Spinal cord (tissue), 3 donors: ENCODE data around the genes MAN2B2 and TADA2B.

- PRO-cap, result no peak
- RAMPAGE, long total RNA, result no peak
Observed at GRCh38 chr4:6271678-6272237, 2.1 kb downstream of the WFS1 start.

GRCh38 chr4:6574328-6575816 lies at the start of gene MAN2B2:
TSS of gene MAN2B2 (plus strand) at chr4:6575189.
- PRO-cap, result no peak
- RAMPAGE, long total RNA, result start-site peak on the plus strand at chr4:6575197-6575213, 31 and 51 reads in 2 replicates

- PRO-cap, result no peak
- RAMPAGE, long total RNA, result no peak
Observed at GRCh38 chr4:6657249-6657733, 16.6 kb upstream of the ENSG00000170846 start.

DNA sequence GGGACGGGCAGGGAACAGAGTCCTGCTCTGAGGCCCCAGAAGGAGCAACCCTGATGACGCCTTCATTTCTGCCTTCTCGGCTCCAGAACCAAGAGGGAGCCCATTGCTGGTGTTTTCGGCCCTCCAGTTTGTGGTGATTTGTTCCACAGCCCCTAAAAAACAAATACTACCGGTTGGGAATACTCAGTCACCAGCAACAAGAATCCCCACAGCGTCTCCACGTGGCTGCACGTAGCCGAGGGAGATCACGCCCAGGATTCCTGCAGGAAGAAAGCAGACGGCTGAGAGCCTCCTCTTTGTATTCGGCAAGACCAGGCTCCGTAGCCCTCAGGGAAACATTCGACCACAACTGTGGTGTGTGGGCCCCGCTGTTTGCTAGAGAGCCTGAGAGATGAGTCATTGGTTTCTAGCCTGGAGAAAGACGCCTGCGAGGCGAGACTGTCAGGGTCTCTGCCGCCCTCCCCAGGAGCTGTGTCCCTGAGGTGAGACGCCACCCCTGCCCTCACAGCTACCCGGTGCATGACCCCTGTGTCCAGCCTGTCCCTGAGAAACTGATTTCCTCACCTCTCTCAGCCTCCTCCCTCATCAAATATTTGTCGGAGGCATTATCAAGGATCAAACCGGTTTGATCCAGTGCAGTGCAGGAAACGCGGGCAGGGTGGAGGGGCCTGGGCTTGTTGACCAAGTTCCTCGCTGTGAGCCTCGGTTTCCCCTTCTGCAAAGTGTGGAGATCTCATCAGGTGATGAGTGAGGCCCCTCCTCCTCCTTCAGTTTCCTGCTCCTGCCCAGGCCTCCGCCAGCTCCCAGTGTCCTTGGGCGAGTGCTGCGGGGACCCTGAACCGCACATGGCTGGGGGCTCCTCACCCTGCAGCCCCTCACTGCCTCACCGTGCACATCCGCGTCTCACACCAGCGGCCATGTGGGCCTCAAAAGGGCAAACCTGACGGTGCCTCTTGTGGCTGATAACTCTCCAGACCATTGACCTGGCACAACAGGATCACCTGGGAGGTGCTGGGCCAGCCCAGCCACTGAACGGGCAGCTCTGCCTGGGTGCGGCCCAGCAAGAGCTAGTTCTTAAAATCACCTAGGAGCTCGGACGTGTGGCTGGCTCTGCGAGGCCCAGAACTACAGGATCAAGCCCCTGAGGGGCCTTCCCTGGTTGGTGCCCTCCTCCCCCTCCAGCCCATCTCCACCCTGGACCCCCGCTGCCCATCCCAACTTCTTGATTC lies 4.5 kb upstream of the S100P start:
- PRO-cap, result no peak
- RAMPAGE, long total RNA, result no peak

DNA sequence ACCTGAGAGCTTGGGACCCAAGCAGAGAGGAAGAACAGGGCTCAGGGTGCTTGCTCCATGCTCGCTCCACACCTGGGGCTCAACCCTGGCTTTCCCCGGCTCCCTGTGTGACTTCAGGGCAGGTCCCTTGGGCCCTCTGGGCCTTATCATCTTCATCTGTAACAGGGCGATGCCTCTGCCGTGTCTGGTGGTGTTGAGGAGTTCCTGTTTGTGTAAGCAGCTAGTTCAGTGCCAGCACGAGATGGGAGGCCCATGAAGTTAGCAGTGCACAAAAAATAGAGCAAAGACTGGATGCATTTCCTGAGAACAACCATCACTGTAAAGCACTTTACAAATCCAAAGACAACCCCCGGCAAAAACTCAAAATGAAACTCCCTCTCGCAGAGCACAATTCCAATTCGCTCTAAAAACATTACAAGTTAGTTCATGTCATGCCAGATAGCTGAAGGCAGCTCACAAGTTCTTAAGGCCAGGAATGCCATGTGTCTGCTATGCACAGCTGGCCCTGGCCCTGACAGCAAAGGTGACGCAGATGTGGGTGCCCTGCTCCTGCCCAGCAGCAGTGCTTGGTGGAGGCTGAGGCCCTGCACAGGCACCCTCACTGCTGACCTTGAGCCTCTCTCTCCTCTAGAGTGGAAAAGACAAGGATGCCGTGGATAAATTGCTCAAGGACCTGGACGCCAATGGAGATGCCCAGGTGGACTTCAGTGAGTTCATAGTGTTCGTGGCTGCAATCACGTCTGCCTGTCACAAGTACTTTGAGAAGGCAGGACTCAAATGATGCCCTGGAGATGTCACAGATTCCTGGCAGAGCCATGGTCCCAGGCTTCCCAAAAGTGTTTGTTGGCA lies 2.8 kb downstream of the S100P start:
- PRO-cap, result no peak
- RAMPAGE, long total RNA, result no peak

DNA sequence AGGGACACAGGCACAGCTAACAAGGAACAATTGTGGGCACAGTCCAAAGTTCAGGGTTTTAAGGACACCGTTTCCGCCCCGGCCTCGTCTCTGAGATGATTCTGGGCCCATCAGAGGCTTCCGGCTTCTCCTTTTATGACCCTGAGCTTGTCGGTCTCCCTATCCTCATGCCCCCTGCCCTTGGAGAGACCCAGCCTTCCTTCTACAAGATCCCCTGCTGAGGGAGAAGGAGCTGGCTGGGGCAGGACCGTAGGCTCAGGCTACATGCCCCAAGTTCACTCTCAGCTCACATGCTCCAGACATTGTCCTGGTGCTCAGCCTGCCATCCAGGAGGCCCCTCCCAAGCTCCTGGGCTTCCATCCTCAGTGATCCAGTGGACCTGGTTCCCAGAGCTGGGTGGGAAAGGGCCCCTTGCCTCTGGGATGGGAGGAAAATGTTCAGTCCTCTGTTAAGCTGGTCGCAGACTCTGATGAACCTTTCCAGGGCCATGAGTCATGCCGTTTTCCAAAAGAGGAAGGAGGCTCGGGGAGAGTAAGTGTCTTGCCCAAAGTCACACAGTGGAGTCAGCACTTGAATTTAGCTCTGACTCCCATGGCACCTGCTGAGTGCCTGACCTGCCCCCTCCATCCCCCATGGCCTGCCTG lies 14.2 kb upstream of the KIAA0232 start:
- PRO-cap, result no peak
- RAMPAGE, long total RNA, result no peak

DNA sequence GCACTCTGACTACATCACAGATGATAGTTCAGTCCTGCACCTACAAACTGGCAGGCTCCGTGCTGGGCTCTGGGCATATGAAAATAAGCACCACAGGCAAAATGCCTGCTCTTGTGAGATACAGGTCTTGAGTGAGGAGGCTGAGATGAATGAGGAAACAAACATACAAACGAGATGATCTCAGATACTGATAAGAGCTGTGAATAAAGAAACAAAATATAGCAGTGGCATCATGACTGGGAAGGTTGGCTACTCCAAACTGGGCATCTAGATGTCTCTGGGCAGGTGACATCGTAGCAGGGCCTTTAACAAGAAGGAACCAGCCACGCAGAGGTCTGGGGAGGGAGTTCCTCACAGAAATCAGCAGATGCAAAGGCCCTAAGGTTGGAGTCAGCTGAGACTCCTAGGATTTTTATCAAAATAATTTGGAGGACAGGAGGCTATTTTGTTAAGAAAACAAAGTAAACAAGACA lies 2.3 kb upstream of the KIAA0232 start:
- PRO-cap, result no peak
- RAMPAGE, long total RNA, result no peak

DNA sequence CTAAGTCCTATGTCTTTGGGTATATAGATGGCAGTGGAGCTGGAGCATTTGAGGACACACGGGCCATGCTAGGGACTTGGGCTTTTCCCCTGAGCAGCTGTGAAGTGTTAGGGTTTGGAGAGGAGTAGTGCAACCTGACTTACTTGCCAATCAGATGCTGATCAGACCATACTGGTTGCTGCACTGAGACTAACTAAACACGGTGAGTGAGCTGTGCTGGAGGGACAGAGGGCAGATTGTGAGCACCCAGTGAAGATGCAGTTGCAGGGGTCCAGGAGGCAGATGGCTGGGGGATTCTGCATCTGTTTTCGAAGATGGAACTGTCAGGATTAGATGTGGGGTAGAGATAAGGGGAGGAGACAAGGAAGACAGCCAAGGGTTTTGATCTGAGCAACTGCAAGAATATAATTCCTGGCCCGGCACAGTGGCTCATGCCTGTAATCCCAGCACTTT lies 60.7 kb upstream of the TBC1D14 start:
- PRO-cap, result no peak
- RAMPAGE, long total RNA, result no peak

DNA sequence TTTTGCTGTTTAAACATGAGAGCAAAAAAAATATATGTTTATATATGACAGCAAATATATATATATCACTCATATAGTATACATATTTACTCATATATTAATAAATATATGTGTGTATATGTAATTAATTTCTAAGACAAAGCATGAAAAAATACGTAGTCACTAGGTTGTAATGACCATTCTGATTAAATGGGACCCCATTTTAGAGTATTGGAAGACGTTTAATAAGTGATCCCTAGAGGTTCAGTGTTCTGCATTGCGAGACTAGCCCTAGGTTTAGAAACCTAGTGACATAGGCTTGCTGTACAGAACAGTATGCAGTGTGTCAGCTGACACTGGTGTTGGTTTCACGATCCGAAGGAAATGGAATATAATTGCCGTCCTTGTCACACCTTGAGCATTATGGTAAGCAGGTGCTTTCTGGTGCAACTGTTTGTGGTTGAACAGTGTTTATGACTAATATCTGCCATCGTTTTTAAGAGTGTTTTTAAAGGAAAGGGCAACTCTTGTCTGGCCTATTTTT lies 54.1 kb upstream of the TBC1D14 start:
- PRO-cap, result no peak
- RAMPAGE, long total RNA, result no peak

DNA sequence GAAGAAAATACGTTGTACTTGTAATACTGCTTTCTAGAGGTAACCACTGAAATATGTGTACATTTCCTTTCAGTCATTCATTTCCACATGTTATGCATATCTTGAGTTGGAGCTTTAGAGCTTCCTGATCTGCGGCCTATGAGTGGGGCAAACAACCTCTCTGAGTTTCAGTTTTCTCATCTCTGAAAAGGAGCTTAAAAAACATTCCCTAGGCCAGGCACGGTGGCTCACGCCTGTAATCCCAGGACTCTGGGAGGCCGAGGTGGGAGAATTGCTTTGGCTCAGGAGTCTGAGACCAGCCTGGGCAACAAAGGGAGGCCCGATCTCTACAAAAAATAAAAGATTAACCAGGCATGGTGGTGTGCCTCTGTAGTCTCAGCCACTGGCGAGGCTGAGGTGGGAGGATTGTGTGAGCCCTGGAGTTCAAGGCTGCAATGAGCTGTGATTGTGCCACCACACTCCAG lies 5.3 kb upstream of the TBC1D14 start:
- PRO-cap, result no peak
- RAMPAGE, long total RNA, result no peak

DNA sequence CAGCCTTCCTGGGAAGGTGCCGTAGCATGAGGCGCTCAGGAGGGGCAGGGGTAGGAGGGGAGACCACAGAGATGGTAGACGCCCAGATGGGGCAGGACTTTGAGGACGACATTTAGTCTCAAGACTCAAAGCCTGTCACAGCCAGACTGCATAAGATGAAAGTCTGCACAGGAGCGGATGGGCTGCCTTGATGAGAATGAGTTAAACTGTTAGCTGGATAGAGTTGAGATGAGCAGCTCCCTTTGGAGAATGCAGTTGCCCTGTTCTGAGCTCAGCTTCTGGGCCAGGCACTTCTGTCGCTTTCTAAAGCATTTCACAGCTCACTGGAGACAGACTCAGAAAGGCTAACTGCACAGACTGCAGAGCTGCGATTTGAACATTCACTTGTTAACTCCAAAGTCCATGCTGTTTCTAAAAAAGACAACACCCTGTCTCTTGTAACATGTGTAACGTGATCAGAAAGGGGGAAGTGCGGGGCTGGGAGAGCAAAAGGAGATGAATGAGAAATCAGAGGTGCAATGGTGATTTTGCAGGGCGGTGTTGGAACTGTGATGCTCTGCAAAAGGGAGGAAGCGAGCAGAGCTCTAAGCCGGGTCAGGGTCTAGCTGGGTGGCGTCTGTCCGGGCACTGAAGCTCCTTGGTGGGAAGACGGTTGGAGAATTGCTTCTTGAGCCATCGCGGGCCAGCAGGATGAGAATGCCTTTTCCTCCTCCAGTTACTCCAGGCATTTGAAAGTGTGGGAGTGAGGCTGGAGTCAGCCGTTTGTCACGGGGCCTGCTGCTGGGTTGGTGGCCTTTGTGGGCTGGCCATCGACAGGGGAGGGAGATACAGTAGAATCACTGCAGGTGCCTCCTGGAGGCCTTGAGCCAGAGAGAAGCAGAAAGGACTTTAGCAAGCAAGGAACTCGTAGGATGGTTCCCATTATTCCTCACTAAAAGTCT lies 20.2 kb downstream of the TBC1D14 start:
- PRO-cap, result no peak
- RAMPAGE, long total RNA, result no peak

DNA sequence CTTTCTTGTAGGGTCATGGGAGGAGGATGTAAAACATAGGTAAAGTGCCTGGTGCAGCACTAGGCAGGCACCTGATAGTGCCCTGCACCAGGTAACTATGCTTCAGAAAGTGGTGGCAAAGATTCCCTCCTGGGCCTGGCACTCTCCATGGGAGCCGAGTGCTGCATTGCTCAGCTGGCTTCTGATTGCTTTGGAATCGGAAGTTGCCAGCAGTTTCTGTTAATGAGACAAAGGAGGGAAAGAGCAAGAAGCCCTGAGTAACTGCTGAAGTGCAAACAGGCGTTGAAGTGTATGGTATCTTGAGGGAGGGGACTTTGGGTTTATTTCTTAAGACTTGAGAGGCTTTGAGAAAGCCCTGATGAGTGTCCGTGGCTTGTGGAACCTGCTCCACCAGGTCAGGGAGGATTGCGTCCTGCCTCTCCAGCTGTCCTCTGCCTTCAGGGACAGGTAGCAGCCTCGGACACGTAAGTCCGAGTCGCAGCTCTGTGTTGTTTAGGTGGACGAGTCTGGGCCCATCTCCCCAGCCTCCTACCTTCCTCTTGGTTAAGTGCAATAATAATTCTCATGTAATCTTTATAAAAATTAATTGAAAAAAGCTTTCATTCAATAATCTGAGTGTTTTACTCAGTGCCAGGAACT lies 45.9 kb downstream of the TBC1D14 start:
- PRO-cap, result no peak
- RAMPAGE, long total RNA, result no peak

- PRO-cap, result no peak
- RAMPAGE, long total RNA, result no peak
Observed at GRCh38 chr4:7014583-7015206, 28.1 kb downstream of the CCDC96 start.

GRCh38 chr4:7043149-7043886 lies at the start of gene TADA2B:
TSS of gene TADA2B (plus strand) at chr4:7043372.
- PRO-cap, result unidirectional peak, plus-strand start at chr4:7043372
- RAMPAGE, long total RNA, result no peak

DNA sequence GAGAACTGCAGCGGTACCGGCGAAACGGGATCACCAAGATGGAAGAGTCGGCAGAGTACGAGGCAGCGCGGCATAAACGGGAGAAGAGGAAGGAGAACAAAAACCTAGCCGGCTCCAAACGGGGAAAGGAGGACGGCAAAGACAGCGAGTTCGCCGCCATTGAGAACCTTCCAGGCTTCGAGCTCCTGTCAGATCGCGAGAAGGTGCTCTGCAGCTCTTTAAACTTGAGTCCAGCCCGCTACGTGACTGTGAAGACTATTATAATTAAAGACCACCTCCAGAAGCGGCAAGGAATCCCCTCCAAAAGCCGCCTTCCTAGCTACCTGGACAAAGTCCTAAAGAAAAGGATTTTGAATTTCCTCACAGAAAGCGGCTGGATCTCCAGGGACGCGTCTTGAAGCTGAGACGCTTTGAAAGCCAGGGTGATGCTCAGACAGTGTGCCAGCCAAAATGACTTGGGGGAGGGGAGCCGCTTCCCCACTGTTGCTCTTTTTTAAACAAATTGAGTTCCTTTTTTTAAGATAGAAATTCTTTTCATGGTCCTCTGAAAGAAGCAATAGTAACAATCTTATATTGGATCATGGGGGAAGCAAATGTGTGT lies 11.6 kb downstream of the TADA2B start:
- PRO-cap, result no peak
- RAMPAGE, long total RNA, result no peak

GRCh38 chr4:7531044-7532192 lies 96.7 kb upstream of the PSAPL1 start:
- PRO-cap, result no peak
- RAMPAGE, long total RNA, result no peak

DNA sequence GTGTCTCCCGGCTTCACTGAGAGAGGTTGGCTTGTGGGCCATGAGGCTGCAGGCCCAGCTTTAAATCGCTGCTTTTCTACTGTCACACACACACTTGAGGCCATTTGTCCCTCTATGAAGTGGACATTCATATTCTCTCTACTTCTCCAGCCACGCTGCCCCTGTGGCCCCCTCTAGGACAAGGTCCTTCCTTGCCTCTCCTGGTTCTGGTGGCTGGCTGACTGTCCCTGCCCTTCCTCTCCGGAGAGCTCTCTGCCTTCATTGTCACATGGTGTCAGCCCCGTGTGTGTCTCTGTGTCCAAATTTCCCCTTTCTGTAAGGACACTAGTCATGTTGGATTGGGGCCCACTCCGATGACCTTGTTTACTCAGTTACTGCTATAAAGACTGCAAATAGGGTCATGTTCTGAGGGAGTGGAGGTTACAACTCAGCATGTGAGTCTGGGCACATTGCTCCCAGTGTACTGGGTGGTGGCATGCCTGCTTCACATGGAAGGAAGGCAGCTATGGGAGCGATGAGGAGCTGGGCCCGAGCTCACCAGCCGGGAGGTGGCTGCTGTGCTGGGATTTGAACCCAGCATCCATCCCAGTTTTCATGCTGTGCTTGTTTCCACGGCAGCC lies 129.5 kb upstream of the PSAPL1 start:
- PRO-cap, result no peak
- RAMPAGE, long total RNA, result no peak

- PRO-cap, result no peak
- RAMPAGE, long total RNA, result no peak
Observed at GRCh38 chr4:7673225-7673501, 238.4 kb upstream of the PSAPL1 start.

DNA sequence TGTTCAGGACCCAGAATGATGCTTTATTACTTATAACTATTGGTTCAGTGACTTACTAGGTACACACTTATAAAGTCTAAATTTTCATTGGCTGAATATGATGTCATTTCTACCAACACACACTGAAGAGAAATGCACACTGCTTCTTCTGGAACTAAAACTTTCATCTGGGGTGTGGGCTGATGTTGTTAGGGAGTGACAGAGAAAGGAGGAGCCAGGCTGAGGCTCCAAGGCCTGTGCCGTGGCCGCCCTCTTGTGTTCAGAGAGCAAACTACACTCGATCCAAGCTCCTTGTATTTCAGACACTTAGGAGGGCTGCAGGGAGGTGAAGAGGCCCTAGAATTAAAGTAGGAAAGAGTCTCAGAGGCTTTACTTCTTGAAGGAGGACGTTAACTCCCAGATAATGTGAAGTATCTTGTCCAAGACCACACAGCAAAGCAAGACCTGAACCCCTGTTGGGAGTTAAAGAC lies 137.6 kb downstream of the AFAP1 start:
- PRO-cap, result no peak
- RAMPAGE, long total RNA, result no peak

- PRO-cap, result no peak
- RAMPAGE, long total RNA, result no peak
Observed at GRCh38 chr4:7854502-7854957, 85.1 kb downstream of the AFAP1 start.